Gastroesophageal sphincter (tissue), 4 donors: ENCODE measurements around the genes ACTRT3, LRRC31, SAMD7, TNIK and TMEM212.

DNA sequence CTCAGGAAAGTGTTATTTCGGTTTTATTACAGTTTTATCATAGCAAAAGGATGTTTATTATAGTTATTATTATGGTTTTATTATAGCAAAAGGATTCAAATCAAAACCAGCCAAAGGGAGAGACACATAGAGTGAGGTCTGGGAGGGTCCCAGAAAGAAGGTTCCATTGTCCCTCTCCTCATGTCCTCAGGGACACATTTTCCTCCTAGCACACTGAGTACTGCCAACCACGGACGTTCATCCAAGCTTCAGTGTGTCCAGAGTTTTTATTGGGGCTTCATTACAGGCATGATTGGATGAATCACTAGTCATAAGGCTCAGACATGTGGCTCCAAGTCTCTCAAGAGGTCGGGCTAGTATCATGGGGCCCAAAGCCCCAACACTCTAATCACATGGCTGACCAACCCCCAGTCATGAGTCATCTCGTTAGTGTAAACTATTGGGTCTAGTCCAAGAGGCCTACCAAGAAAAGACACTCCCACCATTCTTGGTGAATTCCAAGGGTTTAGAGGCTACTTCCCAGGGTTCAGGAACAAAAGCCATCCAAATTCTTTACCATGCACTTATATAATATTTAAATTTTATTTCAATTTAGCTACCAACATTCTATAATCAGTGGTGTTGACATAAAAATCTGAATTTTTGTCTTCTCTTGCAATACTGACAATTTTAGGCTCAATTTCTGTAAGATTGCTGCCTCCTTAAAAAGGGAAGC is 8.9 kb downstream of the ACTRT3 start:
- PRO-cap, result no peak
- RAMPAGE, long total RNA, 4 experiments, result no peak in any of the 4 experiments

- PRO-cap, result unidirectional peak, plus-strand start at chr3:169769343; bidirectional peak, plus-strand start at chr3:169769594, minus-strand start at chr3:169769551; bidirectional peak, plus-strand start at chr3:169769888, minus-strand start at chr3:169769726
- RAMPAGE, long total RNA, 4 experiments, result start-site peak on the plus strand in 1 of 4 experiments, at chr3:169769306-169769343 at its widest, 6 reads per replicate; start-site peak on the minus strand in 4 of 4 experiments, at chr3:169769551-169769849 at its widest, 6 to 20 reads per replicate
These were observed at the start of gene ACTRT3 for GRCh38 chr3:169769081-169770314. TSS of gene ACTRT3 (minus strand) at chr3:169769561.

DNA sequence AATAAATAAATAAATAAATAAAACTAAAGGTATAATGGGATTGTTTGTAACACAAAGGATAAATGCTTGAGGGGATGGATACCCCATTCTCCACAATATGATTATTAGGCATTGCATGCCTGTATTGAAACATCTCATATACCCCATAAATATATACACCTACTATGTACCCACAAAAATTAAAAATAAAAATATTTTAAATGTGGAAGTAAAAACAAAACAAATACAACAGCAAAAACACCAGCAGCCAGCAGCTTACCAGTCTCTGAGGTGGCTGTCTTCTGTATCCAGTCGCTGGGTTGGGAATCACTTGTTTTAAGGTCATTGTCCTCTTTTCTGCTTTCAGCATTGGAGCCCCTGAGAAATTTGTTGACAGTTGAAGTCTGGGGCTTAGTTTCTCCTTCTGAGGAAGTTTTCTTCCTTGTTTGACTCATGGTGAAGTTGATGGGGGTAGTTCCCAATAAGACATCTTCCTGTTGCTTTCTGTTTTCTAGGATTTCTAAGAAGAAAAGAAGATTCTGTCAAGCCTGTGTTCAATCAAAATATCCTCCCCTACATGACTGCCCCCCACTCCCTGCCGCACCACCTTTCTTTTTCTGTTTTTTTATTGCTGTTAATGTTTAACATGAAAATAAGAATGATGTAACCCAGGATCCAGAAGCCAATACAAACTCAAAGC is at the start of gene LRRC31:
TSS of gene LRRC31 (minus strand) at position 562 of the 679 bp plus-strand sequence.
- PRO-cap, result no peak
- RAMPAGE, long total RNA, 4 experiments, result no peak in any of the 4 experiments

DNA sequence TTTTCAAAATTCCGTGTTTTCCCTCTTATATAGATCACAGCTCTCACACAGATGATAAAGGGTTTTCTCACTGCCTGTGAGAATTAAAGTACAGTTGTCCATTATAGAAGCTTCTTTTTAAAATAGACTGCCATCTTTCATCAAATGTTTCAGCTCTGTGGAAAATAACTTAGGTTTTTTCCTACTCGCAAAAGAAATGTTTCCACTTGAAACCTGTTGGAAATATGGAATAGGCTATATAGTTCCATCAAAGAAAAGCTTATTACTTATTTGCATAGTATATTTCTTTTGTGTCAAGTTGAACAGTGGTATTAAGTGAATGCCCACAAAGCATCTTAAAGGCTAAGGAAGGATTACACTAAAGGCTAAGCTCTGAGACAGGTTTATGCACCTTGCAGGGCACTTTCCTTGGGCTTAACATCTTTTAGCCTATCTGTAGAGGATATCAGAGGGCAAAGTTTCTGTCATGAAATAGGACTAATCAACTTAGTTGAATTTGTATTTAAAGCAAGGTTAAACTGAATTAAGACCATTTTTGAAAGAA is at the start of gene SAMD7:
TSS of gene SAMD7 (plus strand) at position 411 of the 544 bp plus-strand sequence.
- PRO-cap, result no peak
- RAMPAGE, long total RNA, 4 experiments, result no peak in any of the 4 experiments

DNA sequence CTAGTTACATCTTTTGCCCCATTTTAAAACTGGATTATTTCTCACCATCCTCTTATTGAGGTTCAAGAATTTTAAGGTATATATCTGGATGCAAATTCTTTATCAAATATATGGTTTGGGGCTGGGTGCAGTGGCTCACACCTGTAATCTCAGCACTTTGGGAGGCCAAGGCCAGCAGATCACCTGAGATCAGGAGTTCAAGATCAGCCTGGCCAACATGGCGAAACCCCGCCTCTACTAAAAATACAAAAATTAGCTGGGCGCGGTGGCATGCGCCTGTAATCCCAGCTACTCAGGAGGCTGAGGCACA is 13.5 kb downstream of the GPR160 start:
- PRO-cap, result no peak
- RAMPAGE, long total RNA, 4 experiments, result no peak in any of the 4 experiments

DNA sequence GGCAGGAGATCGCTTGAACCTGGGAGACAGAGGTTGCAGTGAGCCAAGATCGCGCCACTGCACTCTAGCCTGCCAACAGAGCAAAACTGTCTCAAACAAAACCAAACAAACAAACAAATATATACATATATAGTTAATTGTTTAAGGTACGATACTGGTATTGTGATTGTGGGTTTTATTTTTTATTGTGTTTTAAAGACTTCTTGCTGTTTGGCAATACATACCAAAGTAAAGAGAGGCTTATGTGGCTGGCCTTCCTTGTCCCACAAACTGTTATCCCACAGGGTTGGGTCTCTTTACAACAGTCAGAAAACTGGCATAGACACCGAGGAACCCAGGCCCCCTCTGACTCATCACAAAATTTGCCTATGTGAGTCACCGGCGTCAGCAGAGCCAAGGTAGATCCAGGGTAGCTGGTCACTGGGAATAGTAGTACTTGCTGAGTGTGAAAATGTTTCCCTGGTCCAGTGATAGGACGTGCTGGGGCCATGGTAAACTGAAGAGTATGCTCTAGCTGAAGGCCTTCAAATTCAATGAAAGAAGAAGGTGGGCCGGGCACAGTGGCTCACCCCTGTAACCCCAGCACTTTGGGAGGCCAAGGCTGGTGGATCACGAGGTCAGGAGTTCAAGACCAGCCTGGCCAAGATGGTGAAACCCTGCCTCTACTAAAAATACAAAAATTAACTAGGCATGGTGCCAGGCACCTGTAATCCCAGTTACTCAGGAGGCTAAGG is 27.2 kb upstream of the SKIL start:
- PRO-cap, result no peak
- RAMPAGE, long total RNA, 4 experiments, result no peak in any of the 4 experiments

GRCh38 chr3:170355767-170356266 is 1.7 kb upstream of the SKIL start:
- PRO-cap, result no peak
- RAMPAGE, long total RNA, 4 experiments, result no peak in any of the 4 experiments

- PRO-cap, result no peak
- RAMPAGE, long total RNA, 4 experiments, result no peak in any of the 4 experiments
These were observed 28.5 kb upstream of the CLDN11 start for GRCh38 chr3:170390072-170390649.

DNA sequence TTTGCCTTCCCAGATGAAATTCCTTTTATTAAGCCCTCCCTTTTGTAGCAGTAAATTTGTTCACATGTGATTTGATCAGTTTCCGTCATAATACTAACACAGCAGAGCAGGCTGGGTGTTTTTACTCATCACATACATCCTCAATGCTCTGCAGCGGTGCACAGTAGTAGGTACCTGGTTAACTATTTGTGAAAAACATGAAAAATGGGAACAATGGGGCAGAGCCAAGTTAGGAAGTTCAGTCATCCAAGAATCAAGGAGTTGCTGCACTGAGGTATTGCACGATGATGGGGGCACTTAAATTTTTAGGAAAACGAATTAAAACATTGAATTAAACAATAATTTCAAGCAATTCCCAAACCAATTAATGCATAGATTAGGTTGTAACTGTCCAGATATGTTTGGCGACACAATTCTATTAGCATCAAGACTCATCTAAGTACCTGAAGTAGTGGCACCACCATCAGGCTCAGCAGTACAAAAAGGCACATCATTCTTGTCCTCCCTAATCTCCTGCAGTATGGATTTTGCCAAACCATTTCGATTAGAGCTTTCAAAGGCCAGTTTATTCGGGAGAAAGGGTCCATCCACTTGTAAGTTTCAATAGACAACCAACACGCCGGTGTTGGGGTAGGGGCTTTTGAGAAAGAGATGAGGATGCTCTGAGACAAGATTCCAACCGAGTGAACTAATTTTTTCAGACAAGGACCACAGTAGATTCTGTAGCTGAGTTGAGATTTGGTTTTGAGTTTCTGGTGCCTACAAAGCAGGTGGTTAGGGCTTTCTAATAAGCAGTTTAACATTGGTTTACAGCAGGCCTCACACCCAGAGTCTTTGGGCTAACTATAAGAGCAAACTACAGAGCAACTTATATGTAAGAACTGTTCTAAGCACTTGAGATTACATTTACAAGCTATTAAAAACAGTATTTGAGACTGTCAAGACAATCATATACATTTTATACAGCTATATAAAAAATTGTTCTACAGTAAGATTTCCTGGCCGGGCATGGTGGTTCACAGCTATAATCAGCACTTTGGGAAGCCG is 4.8 kb downstream of the RPL22L1 start:
- PRO-cap, result no peak
- RAMPAGE, long total RNA, 4 experiments, result no peak in any of the 4 experiments

GRCh38 chr3:171013669-171014363 is 12.7 kb downstream of the SLC2A2 start:
- PRO-cap, result no peak
- RAMPAGE, long total RNA, 4 experiments, result no peak in any of the 4 experiments

GRCh38 chr3:171339490-171340107 is 120.6 kb downstream of the TNIK start:
- PRO-cap, result no peak
- RAMPAGE, long total RNA, 4 experiments, result no peak in any of the 4 experiments

DNA sequence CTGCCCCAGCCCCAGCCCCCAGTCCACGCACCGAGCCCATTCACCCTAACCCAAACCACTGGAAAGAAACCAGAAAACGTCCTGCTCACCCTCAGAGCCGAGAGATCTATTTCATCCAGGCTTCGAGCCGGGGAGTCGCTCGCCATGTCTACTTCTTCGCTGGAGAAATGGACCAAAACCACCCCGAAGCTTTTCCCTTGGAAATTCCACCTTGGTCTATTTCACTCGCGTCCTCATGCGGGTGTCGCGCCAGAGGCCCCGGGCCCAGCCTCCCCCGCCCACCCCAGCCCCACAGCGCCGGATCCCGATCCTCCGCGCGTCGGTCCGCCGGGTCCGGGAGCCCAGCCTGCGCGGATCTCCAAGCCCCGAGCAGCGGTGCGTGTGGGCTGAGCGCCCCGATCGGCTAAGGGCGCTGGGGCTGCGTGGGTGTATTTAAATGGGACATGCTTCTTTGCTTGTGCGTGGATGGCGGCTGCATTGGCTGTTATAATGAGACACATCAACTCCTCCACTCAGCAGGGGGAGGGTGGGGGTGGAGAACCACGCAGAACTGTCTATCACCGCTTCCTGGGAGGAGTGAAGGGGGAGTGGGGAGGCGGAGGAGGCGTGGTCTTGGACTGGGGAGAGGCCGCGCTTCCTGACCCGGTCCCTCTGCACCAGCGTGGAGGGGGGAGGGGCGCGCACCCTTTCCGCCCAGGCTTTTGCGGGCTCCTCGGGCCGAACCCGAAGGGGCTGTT is at the start of gene TNIK:
TSS of gene TNIK (minus strand) at position 488 of the 737 bp plus-strand sequence.
- PRO-cap, result bidirectional peak, plus-strand start at position 102 of the sequence, minus-strand start at position 108 of the sequence; bidirectional peak, plus-strand start at position 599 of the sequence, minus-strand start at position 488 of the sequence
- RAMPAGE, long total RNA, 4 experiments, result start-site peak on the minus strand in 1 of 4 experiments, centred at positions 285 to 501 of the sequence, 23 to 110 reads per replicate

DNA sequence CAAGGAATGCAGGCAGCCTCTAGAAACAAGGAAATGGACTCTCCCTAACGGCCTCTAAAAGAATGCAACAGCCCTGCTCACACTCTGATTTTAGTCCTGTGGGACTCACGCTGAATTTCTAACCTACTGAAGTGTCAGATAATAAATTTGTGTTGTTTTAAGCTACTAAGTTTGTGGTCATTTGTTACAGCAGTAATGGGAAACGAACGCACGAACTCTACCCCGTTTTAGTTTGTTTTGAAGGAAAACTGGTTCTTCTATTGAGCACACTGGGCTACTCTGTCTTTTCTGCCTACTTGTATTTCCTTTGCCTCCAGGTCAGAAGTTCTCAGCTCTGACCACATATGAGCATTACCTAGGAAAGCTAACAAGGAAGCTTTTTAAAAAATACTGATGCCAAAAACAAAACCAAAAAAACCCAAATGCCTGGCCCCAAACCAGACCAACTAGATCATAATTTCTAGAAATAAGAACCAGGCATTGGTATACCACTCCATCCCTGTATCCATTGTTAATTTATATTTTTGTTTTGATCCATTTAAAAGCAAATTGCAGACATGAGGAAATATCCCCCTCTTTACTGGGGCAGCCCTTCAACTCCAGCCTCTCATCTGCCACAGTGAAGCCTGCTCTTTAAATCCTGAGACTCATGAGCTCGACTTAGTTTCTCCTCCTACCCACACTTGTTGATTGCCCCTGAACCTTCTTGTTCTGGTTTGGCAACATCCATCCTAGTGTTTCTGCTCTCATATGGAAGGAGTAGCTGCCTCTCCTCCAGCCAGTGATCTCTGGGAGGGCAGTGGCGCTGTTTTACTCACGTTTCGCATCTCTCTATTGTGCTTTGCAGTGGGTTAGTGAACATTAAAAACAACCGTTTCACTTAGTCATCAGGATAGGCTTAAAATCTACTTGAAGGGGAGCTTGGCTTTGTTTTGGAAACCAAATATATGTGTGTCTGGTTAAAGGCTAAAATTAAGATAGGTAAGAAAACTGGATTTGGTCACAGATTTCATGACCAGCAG is 156.8 kb upstream of the TNIK start:
- PRO-cap, result no peak
- RAMPAGE, long total RNA, 4 experiments, result no peak in any of the 4 experiments

DNA sequence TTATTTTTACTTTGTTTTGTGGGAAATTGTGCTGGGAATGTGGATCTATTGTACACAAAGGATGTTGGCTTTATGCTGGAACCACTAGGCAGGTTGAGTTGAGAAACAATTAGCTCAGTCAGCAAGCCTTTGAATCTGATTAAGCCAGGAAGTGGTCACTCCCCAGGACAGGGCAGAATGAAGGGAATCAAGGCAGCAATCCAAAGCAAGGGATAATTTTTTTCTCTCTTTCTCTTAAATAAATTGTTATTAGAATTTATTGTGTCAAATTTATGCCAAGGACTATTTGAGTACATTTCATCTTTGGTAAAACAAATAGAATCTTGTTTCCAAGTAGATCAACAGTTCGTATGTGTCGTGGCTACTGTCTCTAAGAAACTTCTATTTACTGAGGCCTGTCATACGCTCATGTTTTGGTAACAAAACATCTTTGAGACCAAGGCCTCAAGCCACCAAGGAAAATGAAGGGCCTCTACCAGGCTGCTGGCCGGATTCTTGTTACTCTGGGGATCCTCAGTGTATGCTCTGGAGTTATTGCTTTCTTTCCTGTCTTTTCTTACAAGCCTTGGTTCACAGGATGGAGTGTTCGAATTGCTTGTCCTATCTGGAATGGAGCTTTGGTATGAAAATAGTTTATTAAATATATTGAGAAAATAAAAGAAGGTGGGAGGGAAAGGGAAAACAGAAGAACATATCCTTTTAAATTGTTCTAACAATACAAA is at the start of gene TMEM212:
TSS of gene TMEM212 (plus strand) at position 427 of the 722 bp plus-strand sequence.
- PRO-cap, result no peak
- RAMPAGE, long total RNA, 4 experiments, result no peak in any of the 4 experiments

DNA sequence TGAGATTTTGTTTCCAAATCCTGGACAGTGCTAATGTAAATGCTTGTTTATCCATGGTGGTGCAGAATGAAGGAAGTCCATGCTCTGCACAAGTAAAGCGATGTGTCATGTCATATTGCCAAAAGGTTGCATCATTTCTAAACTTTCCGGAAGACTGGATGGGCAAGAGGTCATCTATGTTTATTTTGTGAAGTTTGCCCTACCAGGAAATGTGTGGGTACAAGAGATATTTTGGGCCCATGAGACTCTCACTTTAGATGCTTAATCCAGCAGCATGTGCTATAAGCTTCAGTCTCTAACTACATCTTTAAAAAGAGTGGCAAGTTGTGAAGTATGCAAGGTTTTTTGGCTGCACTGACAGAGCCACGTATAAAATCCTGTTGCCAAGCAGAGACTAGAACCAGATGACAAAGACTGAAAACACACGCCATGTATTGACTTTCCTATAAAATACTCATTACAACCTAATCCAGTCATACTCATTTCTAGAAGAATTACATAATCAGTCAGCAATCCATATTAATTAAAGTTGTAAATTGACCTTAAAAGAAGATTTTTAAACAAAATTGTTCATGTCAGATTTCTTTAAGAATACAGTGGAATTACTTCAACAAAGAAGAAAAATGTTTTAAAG is 72.0 kb upstream of the FNDC3B start:
- PRO-cap, result no peak
- RAMPAGE, long total RNA, 4 experiments, result no peak in any of the 4 experiments

- PRO-cap, result no peak
- RAMPAGE, long total RNA, 4 experiments, result no peak in any of the 4 experiments
These were observed 64.0 kb upstream of the FNDC3B start for GRCh38 chr3:171975359-171975791.

- PRO-cap, result unidirectional peak, plus-strand start at chr3:172062131
- RAMPAGE, long total RNA, 4 experiments, result no peak in any of the 4 experiments
These were observed 22.3 kb downstream of the FNDC3B start for GRCh38 chr3:172061506-172062318.

DNA sequence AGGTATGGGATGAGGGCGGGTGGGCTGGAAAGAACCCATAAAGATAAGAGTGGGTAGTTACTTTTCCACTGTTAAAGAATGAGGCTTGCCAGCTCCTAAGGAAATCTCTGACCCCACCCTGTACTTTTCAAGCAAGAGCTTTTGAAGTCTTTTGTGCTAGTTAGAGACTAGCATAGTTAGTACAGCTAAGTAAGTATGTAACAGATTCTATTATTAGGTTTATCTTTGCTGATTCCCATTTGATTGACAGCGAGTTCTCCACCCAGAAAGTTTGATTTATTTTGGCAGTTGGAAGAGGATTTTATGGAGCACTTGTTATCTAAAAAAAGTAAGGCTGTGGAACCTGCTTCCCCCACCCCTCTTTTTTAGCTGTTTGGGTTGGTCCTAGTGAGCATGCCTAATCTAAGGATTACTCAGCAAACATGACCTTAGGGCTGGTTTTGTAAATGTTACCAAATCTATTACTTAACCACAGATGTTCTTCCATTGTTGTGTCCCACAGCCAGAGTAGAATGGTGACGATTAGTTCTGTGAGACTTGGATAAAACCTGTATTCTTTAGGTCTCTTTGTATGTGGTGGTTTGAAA is 57.6 kb downstream of the FNDC3B start:
- PRO-cap, result no peak
- RAMPAGE, long total RNA, 4 experiments, result no peak in any of the 4 experiments

GRCh38 chr3:172137585-172138749 is 98.6 kb downstream of the FNDC3B start:
- PRO-cap, result no peak
- RAMPAGE, long total RNA, 4 experiments, result no peak in any of the 4 experiments

DNA sequence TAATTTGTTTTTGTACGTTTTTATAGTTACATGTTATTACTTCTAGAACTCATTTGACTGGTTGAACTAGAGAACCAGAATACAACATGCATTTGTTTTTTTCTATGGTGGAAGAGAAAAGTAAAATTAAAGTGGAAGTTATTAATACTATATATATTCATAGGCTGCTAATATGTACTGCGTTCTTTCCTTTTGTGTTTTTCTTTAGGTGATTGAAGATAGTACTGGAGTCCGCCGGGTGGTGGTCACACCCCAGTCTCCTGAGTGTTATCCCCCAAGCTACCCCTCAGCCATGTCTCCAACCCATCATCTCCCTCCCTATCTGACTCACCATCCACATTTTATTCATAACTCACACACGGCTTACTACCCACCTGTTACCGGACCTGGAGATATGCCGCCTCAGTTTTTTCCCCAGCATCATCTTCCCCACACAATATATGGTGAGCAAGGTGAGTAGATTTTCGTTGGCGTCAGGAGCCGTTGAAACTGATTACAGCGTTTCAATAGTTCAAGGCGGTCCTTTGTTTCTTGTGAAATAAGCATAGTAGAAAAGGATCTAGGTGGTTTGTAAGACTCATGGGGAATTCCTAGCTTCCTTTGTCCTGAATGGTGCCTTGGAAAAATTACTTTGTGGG is 200.8 kb downstream of the GHSR start:
- PRO-cap, result no peak
- RAMPAGE, long total RNA, 4 experiments, result no peak in any of the 4 experiments